ENCODE results near the gene PHKA2.

- PRO-cap: no peak
- RAMPAGE, long total RNA, 4 experiments: no peak in any of the 4 experiments
Measured at GRCh38 chrX:16822330-16822606, 36.0 kb downstream of the TXLNG start.

DNA sequence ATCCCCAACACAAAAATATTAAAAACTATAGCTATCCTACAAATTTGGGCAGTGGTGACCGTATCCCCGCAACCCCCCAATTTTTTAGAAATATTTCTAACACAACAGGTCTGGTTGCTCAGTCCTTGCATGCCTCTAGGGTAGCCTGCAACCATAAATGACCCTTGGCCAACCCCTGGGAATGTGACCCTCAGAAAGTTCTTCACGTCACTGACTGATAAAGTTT, 12.4 kb downstream of the RBBP7 start:
- PRO-cap: no peak
- RAMPAGE, long total RNA, 4 experiments: no peak in any of the 4 experiments

- PRO-cap: no peak
- RAMPAGE, long total RNA, 4 experiments: no peak in any of the 4 experiments
Measured at GRCh38 chrX:17024412-17025258, 78.2 kb downstream of the REPS2 start.

GRCh38 chrX:17348350-17348566, 26.7 kb upstream of the NHS start:
- PRO-cap: no peak
- RAMPAGE, long total RNA, 4 experiments: no peak in any of the 4 experiments

DNA sequence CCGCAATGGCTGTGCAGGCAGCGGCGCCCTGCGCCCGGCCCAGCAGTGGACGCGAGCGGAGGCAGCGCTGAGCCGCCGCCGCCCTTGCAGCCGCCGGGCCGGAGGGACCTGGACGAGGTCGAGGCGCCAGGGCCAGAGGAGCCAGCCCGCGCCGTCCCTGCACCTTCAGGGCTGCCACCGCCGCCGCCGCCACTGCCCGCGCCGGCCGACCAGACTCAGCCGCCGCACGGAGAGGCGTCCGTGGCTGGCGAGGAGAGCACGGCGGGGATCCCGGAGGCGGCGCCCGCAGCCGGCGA, 733 bp downstream of the NHS start:
- PRO-cap: no peak
- RAMPAGE, long total RNA, 4 experiments: no peak in any of the 4 experiments

DNA sequence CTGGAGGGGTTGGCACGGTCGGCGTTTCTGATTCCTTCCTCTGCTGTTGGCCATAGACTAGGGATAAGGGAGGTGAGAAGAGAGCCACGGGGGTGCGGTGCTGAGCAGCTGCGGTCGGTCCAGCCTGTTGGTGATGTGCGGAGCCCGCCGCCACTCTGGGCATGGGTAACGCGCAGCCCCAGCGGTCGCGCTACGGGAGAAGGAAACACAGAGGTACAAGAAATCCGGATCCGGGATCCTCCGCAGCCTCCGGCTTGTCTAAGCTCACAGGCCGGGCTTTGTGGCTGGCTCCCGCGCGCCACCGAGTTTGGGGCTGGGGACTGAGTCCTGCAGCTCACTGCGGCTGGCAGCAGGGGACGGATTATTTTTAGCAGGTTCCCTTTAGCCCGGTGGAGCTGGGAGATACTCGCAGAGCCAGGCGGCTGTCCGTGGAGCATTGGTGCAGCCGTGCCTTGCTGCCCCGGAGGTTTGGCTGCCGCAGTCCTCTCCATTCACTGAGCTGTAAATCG, 82.1 kb upstream of the SCML1 start:
- PRO-cap: no peak
- RAMPAGE, long total RNA, 4 experiments: no peak in any of the 4 experiments

- PRO-cap: bidirectional peak, plus-strand start at chrX:17860400, minus-strand start at chrX:17860163; bidirectional peak, plus-strand start at chrX:17860838, minus-strand start at chrX:17860840; bidirectional peak, plus-strand start at chrX:17861103, minus-strand start at chrX:17860905
- RAMPAGE, long total RNA, 4 experiments: start-site peak on the minus strand in 2 of 4 experiments, at chrX:17860724-17860796 at its widest, 8 to 52 reads per replicate
Measured at GRCh38 chrX:17860183-17861155, 629 bp downstream of the RAI2 start.

GRCh38 chrX:18026014-18026629, 165.0 kb upstream of the RAI2 start:
- PRO-cap: no peak
- RAMPAGE, long total RNA, 4 experiments: no peak in any of the 4 experiments

DNA sequence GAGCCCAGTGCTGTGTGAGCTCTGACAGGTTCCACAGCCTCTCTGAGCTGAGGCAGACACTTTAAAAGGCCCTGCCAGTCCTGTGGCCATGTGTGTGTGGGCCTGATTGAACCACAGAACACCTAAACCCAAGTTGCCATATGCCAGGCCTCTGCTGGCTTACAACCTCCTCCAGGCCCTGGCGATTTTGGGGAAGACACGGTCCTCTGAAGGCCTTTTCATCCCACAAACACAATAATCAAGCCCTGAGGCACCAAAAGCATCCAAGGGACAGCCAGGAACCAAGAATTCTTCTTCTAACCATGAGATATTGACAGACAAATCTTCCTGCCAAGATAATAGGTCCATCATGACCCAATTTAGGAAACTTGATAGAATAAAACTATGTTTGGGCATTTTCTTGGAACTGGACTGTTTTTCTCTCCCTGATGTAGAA, 49.0 kb downstream of the PHKA2 start:
- PRO-cap: unidirectional peak, plus-strand start at position 267 of the sequence
- RAMPAGE, long total RNA, 4 experiments: no peak in any of the 4 experiments

GRCh38 chrX:18983741-18984824, at the start of gene PHKA2:
Gene PHKA2 (minus strand): TSS chrX:18984114.
- PRO-cap: bidirectional peak, plus-strand start at chrX:18984232, minus-strand start at chrX:18984051; bidirectional peak, plus-strand start at chrX:18984750, minus-strand start at chrX:18984625
- RAMPAGE, long total RNA, 4 experiments: start-site peak on the plus strand in 3 of 4 experiments, at chrX:18984173-18984211 at its widest, 12 to 26 reads per replicate

GRCh38 chrX:18984825-18985358, 978 bp upstream of the PHKA2 start:
- PRO-cap: bidirectional peak, plus-strand start at chrX:18985081, minus-strand start at chrX:18984988
- RAMPAGE, long total RNA, 4 experiments: no peak in any of the 4 experiments

GRCh38 chrX:19487851-19488247, 27.5 kb downstream of the MAP3K15 start:
- PRO-cap: no peak
- RAMPAGE, long total RNA, 4 experiments: no peak in any of the 4 experiments

- PRO-cap: no peak
- RAMPAGE, long total RNA, 4 experiments: no peak in any of the 4 experiments
Measured at GRCh38 chrX:19580197-19581499, 65.3 kb upstream of the MAP3K15 start.

DNA sequence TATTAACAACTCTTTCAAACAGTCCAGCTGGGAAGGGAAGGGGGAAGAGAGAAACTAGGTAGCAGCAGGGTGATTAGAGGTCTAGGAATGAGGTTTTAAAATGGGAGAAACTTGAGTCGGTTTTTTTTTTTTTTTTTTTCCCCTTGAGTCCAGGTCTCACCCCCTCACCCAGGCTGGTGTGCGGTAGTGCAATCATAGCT, 4.3 kb downstream of the BCLAF3 start:
- PRO-cap: no peak
- RAMPAGE, long total RNA, 4 experiments: no peak in any of the 4 experiments

- PRO-cap: unidirectional peak, plus-strand start at chrX:19990294; unidirectional peak, plus-strand start at chrX:19990399
- RAMPAGE, long total RNA, 4 experiments: start-site peak on the minus strand in 1 of 4 experiments, at chrX:19990082-19990127 at its widest, 5 reads per replicate
Measured at GRCh38 chrX:19989849-19990666, 803 bp downstream of the BCLAF3 start.

GRCh38 chrX:20140925-20141590, 580 bp downstream of the EIF1AX start:
- PRO-cap: no peak
- RAMPAGE, long total RNA, 4 experiments: no peak in any of the 4 experiments

DNA sequence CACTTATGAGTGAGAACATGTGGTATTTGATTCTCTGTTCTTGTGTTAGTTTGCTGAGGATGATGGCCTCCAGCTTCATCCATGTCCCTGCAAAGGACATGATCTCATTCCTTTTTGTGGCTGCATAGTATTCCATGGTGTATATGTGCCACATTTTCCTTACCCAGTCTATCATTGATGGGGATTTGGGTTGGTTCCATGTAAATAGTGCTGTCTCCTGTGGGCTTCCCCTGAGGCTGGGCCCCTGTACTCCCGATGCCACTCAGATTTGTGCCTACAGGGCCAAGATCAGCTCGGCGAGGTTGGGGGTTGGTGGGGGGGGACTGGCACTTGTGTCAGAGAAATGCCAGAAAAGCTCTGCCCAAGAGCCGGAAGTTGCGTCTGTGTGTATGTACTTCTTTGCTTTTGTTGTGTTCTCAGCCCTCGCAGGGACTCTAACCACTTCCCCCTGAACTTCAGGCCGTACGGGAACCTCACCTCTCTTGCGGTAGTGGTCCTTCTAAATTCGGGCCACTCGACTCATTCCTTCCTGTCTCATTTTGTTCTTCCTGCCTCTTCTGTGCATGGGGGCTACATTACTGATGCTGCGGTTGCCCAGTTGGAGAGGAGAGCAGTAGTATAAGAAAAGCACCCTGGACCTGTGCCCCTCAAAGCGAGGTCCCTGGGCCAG, 146.1 kb upstream of the RPS6KA3 start:
- PRO-cap: no peak
- RAMPAGE, long total RNA, 4 experiments: no peak in any of the 4 experiments

GRCh38 chrX:21374832-21375414, 705 bp downstream of the CNKSR2 start:
- PRO-cap: no peak
- RAMPAGE, long total RNA, 4 experiments: no peak in any of the 4 experiments

DNA sequence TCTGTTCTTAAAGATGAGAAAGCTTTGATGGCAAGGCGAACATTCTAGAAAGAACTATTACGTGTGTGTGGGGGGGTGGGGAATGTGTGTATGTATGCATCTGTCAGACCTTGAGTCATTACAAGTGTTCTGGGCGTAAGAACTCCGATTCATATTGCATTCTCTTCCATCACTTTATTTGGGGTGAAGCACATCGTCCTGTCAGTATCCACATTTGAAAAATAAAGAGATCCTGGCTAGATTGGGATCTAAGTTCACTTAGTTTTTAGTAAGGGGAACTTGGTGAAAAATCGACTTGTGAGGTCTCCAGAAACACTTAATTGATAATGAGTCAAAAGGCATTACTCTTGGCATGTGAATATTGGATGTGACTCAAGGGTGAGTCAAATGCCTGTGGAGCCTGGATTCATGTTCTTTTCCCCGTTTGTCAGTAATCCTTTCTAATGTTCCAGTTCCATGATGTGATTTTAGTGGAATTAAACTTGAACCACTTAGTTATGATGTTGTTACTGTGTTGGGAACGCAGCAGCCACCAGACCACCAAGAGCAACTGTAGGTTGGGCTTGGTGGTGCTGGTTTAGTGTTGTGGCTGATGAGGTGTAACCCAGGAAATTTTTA, 3.2 kb downstream of the SMS start:
- PRO-cap: no peak
- RAMPAGE, long total RNA, 4 experiments: no peak in any of the 4 experiments

DNA sequence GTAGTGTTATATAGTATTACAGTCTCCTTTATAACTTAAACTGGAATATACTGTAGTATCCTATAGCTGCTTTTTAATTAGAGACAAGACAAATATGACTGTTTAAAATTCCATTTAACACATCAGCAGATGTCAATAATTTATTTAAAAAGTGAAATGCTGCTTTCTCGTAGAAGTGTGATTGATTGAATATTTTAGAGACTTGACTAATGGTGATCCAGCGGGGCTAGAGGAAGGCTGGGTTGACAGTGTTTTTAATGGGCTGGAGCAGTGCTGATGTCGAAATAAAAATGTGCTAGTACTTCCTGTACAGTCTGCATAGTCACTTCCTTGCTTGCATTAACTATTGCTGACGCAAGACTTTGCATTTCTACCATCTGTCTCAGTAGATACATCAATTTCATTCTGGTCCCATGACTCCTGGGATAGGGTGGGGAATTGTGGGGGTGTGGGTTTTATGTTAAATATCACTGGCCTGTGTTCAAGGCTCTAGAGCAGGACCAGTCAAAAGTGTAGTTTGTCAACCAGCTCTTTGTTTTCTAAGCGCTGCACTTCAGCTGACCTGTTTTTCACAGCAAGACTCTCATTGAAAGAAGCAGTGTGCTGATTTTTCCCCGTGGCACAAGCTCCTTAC, 35.3 kb upstream of the PHEX start:
- PRO-cap: no peak
- RAMPAGE, long total RNA, 4 experiments: no peak in any of the 4 experiments